LUHMES (cell line): ENCODE measurements around a stretch of chr2.

DNA sequence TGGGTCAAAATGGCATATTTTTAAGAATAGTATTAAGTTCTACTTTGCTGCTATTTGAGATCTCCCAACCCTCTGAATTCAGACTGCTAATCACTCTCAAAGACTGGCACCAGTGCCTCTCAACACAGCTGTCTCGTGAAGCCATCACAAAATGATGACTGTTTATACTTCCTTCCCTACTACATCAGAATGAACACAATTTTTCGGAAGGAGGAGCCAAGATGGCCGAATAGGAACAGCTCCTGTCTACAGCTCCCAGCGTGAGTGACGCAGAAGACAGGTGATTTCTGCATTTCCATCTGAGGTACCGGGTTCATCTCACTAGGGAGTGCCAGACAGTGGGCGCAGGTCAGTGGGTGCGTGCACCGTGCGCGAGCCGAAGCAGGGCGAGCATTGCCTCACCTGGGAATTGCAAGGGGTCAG, 314.4 kb downstream of the PAX3 start:
- PRO-cap, result no peak

- PRO-cap, result no peak
These were observed 27.1 kb upstream of the ACSL3 start for GRCh38 chr2:222833710-222834192.

DNA sequence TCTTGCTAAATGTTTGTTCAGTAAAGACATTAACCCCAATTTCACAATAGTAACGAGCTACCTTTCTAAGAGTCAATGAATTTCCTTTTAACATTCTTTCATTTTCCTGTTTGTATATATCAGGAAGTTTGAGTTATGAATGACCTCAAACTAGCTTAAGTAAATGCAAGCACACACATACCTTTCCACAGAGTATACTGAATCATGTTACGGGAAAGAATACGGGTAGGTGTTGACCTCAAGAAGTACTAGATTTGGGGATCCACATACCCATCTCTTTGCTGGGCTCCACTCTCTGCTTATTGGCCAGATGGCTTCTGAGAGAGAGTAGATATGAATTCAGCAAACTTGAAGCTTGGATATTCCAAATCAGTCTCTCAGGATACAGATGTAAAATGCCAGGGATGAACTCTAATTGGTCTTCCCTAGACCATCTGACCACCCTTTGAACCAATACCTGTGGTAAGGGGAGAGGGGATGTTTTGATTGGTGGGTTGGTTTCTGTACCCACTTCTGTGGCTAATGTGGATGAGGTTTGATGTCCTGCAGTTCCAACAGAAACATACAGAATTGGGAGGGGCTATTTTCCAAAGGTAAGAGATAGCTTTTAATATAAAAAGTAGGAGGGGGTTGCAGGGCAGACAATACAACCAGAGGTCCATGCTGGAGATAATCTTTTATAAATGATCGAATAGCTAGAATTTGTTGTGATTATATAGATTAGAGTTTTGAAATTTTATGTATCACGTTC, 18.0 kb upstream of the ACSL3 start:
- PRO-cap, result no peak

GRCh38 chr2:222936771-222937096, 75.9 kb downstream of the ACSL3 start:
- PRO-cap, result no peak

- PRO-cap, result no peak
These were observed 80.8 kb downstream of the ACSL3 start for GRCh38 chr2:222941485-222942193.

- PRO-cap, result no peak
These were observed 41.3 kb downstream of the KCNE4 start for GRCh38 chr2:223093250-223093731.

DNA sequence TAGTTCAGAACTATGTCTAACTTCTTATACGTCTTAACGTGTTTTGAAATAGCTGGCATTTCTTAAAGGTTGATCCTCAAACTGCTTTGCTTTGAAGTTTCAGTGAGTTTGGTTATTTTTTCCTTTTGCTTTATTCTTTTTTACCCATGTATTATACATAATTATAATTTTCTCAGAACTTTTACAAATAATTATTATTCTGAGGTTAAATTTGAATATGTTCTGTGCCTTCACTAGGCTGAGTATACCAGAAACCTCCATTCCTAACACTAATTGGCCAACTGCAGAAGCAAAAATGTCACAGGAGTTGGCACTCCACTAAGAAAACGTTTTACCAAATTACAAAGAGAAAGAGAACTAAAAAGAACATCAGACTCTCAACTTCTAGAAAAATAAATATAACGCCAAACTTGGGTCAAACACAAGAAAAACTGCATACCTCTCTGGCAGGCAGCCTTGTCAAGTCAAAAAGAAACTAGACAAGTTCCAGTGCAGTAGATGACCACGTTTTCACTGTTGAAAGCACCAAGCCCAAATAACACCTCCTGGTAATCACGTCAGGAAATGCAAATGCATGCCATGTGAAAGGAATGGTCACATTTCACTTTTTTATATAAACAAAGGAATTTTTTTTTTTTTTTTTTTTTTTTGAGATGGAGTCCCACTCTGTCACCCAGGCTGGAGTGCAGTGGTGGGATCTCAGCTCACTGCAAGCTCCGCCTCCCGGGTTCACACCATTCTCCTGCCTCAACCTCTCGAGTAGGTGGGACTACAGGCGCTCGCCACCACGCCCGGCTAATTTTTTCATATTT, 31.5 kb downstream of the AP1S3 start:
- PRO-cap, result no peak

- PRO-cap, result no peak
These were observed 37.7 kb downstream of the SERPINE2 start for GRCh38 chr2:224001213-224002032.

GRCh38 chr2:224008582-224009487, 30.3 kb downstream of the SERPINE2 start:
- PRO-cap, result no peak

GRCh38 chr2:224442064-224443178, 40.5 kb upstream of the FAM124B start:
- PRO-cap, result no peak

DNA sequence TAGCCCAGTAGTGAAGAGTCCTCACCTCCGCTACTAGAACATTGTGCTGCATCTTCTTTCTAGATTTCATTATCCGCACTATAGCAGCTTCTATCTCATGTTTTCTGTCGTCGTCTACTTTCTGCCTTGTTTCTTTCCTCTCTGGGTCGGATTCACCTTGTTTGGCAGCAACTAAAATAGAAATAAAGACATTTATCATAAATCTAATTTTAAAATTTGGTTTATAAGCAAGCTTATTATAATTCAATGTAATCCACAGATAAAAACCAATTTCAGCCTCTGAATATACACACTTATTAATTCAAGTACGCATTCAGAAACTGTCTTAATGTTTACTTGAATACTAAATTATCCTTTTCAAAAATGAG, 76.3 kb upstream of the FAM124B start:
- PRO-cap, result no peak

GRCh38 chr2:224497798-224498898, 87.0 kb downstream of the CUL3 start:
- PRO-cap, result no peak

- PRO-cap, result no peak
These were observed 61.8 kb downstream of the CUL3 start for GRCh38 chr2:224523167-224523987.

GRCh38 chr2:224763114-224763508, 46.9 kb upstream of the CCDC195 start:
- PRO-cap, result no peak

- PRO-cap, result no peak
These were observed 58.4 kb upstream of the CCDC195 start for GRCh38 chr2:224774458-224775122.

DNA sequence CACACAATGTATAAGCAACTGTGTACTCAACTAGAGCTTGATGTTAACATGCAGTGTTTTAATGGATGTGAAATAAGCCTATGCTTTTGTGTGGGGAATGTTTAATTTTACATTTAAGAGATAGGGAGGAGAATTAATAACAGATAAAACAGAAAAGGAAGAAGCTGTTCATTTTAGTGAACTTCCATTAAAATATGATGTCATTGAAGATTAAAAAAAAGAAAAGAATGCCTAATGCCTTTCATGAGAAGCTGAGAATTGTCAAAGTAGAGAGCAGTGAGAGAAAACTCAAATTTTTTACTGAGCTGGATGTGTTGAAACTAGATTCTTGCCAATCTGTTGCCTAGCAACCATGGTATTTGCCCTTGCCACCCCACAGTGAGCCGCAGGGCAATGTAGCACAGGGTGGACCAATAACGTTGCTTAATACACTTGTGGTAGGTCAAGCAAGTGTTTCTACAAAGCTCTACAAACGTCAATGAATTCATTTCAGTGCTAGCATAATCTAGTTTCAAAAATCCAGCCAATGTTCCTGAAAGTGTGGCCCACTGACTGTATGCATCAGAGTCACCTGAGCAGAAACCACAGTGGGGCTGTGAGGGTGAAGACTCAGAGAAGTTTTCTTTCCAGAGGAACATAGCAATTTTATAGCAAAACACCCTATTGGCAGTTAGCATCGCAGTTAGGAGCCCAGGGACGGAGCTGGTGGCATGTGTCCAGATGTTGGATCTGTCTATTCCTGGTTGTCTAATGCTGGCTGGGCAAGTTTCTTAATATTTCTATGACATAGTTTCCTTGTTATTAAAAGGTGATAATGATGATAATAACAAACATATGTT, 132.3 kb downstream of the DOCK10 start:
- PRO-cap, result no peak

DNA sequence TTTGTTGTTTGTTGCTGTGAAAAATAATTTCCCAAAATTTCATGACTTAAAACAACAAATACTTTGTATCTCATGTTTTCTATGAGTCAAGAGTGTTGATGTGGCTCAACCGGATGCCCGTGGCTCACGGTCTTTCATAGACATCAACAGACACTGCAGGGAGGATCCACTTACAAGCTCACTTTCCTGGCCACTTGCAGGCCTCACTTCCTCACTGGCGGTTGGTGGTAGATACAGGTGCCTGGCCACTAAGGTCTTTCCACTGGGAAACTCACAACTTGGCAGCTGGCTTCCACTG, 662.9 kb downstream of the IRS1 start:
- PRO-cap, result no peak

- PRO-cap, result no peak
These were observed 216.0 kb downstream of the IRS1 start for GRCh38 chr2:226583535-226584178.

GRCh38 chr2:226721468-226722082, 78.0 kb downstream of the IRS1 start:
- PRO-cap, result bidirectional peak, plus-strand start at chr2:226721702, minus-strand start at chr2:226721553; bidirectional peak, plus-strand start at chr2:226721715, minus-strand start at chr2:226721722

- PRO-cap, result no peak
These were observed 4.4 kb downstream of the IRS1 start for GRCh38 chr2:226794930-226796001.